ENCODE measurements around a stretch of chr13.

DNA sequence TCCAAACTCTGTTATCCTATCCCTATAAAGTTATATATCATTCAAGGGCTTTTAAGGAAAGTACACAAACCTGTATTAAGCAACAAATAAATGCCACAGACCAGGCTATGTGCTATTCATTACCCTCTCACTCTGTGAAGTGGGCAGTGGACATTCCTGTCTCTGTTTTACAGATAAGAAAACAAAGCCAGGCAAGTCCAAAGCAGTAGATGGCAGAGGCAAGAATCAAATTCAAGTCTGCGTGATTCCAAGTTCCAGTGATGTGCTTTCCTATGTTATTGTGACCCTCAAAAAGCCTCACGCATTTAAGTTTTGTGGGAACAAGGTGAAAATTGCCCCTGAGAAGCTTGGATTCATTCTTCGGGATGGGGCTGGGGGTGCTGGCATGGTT, 140.5 kb downstream of the LHFPL6 start:
- RRBS = no CpG with 5 or more reads among the region's 3 CpGs

GRCh38 chr13:39741314-39741793, 85.9 kb downstream of the COG6 start:
- RRBS = no CpG with 5 or more reads among the region's 6 CpGs

GRCh38 chr13:39988290-39988840, 332.9 kb downstream of the COG6 start:
- RRBS = no CpG with 5 or more reads among the region's 8 CpGs

- RRBS = no CpG with 5 or more reads among the region's 10 CpGs
Measured at GRCh38 chr13:40102764-40103423, 447.4 kb downstream of the COG6 start.

GRCh38 chr13:40113449-40114015, 458.1 kb downstream of the COG6 start:
- RRBS = no CpG with 5 or more reads among the region's 5 CpGs

DNA sequence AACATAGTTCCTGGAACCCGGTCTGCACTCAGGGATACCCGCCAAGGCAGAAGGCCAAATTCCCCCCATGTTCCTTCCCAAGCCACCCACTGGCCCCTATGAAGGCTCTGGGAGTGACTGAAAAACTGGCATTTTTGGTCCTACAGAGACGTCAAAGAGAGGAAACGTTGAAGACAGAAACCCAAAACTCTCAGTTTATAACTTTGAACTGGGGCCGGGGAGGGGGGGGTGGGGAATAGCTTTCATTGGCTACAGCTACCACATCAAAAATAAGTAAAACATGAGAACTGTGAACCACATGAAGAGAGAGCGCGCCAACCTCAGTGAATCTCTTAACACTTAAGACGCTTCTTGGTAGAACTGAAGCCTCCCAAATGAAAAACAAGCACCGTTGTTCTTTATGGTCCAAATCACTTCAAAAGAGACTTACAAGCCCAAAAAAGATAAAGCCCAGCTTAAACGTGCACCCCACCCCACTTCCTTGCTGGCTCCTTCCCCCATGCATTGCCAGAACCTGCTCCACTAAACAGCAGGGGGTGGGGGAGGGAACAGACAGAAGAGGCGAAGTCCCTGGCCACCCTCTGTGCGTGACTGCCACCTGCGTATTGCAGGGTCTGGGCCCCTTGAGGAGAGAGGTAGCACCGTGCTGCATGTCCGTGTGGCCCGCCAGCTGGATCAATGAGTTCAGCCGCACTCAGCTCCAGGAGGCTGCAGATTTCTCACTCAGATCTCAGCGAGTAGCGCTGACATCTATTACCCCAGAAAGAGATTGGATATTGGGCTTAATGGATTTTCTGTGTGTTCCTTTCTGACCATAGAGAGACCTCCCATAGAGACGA, 479.1 kb downstream of the FOXO1 start:
- RRBS = no CpG with 5 or more reads among the region's 20 CpGs

DNA sequence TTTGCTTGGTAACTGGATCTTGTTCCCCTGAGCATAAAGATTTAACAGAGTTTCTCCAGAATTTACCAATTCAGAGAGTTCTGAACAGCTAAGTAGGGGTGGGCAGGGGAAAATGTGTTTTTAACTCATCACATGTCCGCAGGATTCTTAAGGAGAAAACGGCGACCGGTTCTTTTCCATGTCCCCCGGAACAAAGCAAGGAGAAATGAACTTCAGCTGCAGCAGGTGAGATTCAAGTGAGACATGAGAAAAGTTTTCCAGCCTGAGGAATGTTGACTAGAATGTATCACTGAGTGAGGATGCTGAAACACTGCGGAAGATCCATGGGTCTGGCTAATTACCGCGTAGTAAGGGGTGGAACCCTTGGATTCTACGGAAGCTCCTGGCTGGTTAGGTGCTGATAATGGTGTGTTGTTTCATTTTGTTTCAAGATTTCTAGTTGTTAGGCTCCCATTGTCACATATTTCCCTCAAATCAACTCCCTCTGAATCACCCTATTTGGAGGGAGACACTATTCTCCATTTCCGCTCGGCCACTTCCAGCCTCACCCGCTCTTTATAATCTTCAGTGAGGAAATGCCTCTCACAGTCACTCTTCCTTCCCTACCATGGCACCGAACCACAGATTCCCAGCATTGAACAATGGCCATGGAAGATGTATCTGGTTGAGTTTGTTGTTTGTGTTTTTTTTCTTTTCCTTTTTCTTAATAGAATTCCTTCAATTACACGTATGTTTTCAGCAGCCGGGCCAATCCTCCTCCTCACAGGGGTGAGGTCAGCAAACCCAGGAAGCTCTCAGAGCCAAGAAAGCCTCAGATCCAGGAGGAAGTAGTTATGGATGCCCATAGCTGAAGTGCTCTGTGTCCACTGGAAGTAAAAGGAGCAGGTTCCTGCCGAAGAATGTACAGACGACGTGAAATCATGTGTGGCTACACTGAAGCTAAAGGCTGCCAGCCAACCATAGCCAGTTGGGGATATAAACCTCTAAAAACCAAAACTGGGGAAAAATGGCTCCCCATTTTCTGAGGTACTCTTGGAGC, 472.3 kb downstream of the FOXO1 start:
- RRBS = no CpG with 5 or more reads among the region's 18 CpGs

GRCh38 chr13:40206104-40207279, 459.9 kb downstream of the FOXO1 start:
- RRBS = no CpG with 5 or more reads among the region's 11 CpGs

- RRBS = no CpG with 5 or more reads among the region's 9 CpGs
Measured at GRCh38 chr13:40220174-40220782, 446.2 kb downstream of the FOXO1 start.

- RRBS = no CpG with 5 or more reads among the region's 2 CpGs
Measured at GRCh38 chr13:40343402-40344011, 322.9 kb downstream of the FOXO1 start.

- RRBS = no CpG with 5 or more reads among the region's 11 CpGs
Measured at GRCh38 chr13:40402237-40402775, 264.1 kb downstream of the FOXO1 start.

GRCh38 chr13:40477667-40478869, 188.4 kb downstream of the FOXO1 start:
- RRBS = no CpG with 5 or more reads among the region's 18 CpGs

GRCh38 chr13:40549472-40550345, 116.7 kb downstream of the FOXO1 start:
- RRBS = no CpG with 5 or more reads among the region's 2 CpGs

DNA sequence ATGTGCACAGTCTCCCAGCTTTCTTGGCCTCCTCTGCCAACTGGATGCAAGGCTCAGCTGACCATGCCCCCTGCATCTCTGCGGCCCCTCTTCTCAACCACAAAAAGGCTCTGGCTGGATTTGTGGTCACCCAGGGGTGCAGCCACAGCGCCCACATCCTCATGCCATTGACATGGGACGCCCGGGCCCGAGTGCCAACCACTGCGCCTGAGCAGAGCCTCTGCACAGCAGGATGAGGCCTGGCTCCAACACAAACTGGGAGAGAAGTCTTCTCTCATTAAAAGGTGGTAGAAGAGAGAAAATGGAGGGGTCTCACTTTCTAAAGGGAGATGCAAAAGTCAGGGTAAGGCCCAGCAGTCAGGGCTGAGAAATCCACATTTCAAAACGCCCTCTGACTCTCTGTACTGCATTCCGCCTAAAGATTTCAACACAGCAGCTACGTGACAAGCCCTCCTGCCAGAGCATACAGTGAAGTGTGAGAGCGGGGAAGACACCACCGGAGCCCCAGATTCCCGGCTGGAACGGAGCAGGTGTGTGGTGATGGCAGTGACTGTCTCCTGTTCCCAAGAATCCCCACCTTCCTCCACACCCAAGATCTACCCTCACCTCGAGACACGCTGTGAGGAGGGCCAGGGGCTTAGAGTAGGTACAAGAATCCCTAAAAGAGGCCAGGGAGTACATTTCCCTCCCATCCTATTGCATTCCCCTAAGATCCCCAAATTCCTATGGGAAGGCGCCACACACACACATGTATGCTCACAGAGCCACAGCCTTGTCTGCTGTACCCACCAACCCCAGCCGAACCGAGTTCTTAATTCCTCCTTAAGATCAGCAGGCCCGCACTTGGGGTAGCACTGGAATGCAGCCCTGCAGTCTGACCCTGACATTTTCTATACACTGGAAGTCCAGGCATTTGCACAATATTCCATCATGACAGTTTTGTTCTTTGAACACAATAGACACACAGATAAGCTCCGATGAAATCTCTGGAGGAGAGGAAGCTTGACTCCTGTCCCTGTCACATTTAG, 103.1 kb downstream of the FOXO1 start:
- RRBS = no CpG with 5 or more reads among the region's 20 CpGs

DNA sequence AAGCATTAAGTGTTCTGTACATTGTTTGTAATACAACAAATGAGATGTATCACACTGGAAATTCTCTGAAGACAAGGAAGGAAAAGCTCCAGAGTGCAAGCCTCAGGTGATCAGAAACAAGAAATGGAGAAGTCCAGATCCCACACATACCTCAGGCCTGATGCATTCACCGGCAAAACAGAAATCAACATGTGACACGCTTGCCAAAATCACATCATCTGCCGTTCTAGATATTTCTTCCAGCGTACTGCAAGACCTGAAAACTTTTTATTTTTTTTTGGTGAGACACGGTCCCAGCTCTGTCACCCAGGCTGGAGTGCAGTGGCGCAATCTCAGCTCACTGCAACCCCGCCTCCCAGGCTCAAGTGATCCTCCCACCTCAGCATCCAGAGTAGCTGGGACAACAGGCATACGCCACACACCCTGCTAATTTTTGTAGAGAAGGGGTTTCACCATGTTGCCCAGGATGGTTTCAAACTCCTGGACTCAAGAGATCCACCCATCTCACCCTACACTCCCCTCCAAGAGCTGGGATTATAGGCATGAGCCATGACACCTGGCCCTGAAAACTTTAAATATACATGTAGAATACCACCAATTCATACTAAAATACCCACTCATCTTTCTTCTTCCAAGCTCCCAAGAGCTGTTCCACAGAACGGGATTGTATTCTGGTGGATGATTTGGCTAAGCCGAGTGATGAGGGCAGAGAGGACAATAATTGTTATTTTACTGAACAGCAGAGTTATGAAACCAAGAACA, 48.4 kb downstream of the FOXO1 start:
- RRBS = no CpG with 5 or more reads among the region's 10 CpGs

GRCh38 chr13:40631407-40631996, 34.9 kb downstream of the FOXO1 start:
- RRBS = no CpG with 5 or more reads among the region's 5 CpGs

- RRBS = no CpG with 5 or more reads among the region's 6 CpGs
Measured at GRCh38 chr13:40643595-40644217, 22.7 kb downstream of the FOXO1 start.

DNA sequence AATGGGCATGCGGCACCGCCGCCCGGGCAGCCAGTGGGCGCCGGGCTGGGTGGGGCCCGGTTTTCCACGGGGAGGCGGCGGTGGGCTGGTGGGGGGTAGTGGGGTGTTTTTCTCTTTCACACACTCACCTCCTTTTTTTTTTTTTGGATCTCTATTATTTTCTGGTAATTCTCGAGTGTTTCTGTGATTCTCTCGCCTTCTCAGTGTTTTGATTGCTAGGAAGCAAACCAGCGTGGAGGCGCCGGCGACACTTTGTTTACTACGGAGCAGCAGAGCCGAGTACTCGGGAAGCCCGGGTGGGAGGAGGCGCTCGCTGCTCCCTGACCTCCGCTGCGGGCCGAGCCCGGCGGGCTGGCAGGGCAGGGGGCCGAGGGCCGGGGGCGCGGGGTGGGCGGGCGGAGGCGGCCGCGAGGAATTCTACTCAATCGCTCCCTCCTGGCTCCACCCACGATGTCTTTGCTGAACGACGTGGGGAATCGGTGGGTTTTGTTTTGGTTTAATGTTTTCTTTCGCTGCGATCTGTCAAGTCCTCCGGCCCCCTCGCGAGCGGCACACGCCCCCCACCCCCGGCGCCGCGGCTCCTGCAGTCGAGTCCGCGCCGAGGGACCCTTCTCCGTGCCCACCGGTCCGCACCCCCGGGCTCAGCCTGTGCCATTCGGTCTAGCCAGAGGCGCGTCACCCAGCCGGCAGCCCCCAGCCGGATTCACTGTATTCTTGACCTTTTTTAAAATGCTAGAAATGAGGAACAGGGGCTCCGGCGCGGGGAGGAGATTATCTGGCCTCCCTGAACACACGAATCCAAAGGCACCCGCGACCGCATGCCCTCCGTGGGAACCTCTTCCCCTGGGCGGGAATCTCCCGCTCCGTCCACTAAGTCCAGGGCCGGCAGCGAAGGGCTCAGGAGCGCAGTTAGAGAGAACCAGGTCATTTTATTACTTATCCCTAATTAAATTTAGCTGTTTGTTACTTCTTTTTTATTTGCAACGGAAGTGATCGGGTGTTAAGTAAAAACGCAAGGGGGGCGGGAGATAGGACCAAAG, 587 bp upstream of the FOXO1 start:
- RRBS = 4% methylated on average over 31 of the region's 83 CpGs

- RRBS = no CpG with 5 or more reads among the region's 5 CpGs
Measured at GRCh38 chr13:40916436-40917207, 102.5 kb downstream of the ELF1 start.